ENCODE results near the genes ZAR1, DCUN1D4 and SGCB.

- PRO-cap, result no peak
- RAMPAGE, long total RNA, 4 experiments, result no peak in any of the 4 experiments
Observed at GRCh38 chr4:48489899-48490416, at the start of gene ZAR1. Gene ZAR1, plus strand, starts transcription at chr4:48490252.

DNA sequence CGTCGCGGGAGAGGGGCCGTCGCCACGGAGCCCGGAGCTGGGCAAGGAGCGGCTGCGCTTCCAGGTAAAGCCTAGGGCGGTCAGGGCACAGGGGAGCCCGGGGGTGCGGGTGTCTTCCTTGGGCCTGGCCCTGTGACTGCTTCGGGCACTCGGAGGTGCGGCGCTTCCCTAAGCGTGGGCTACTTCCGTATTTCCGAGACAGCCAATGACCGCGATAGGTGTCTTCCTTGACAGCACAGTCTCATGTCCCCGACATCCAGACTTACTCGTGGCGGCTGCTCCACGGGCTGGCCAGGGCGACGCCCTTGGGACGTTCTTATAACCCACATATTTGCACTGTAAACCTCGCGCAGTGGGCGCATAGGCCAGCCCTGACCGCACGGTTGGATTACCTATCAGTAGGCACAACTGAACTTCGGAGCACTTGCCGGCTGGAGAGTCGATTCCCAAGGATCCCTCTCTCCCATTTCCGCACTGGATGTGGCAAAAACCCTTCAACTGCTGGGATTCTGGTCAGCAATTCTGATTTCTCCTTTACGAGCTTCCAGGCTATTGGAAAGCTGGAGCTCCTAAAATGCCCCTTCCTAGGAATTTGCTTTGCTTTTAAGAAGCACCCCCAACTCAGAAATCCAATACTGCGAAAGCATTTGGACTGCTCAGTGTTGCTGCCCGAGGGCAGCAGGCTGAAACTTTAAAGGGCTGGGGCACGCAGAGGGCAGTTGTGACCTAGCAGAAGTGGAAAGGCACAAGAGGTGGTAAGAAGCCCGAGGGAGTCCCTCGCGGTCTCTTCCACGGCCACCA is 1.3 kb downstream of the ZAR1 start:
- PRO-cap, result no peak
- RAMPAGE, long total RNA, 4 experiments, result no peak in any of the 4 experiments

- PRO-cap, result no peak
- RAMPAGE, long total RNA, 4 experiments, result no peak in any of the 4 experiments
Observed at GRCh38 chr4:48728749-48729361, 51.2 kb downstream of the FRYL start.

DNA sequence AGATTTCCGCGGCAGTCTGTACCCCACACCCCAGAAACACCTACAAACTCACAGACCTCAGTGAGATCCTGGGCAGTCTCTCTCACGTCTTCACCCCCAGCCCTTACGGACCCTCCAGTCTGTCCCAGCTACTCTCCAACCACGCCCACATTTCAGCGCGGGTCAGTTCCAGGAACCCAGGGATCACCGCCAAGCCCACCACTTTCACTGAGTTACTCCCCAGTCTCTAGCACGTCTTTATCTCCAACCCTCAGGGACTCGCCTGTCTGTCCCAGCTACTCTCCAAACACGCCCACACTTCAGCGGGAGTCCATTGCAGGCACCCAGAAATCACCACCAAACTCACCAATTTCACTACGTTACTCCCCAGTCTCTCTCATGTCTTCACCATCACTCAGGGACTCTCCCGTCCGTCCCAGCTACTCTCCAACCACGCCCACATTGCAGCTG is 528.2 kb downstream of the CWH43 start:
- PRO-cap, result unidirectional peak, plus-strand start at position 257 of the sequence
- RAMPAGE, long total RNA, 4 experiments, result no peak in any of the 4 experiments

GRCh38 chr4:51842959-51844022 is at the start of gene DCUN1D4:
Gene DCUN1D4, plus strand, starts transcription at chr4:51843153.
- PRO-cap, result bidirectional peak, plus-strand start at chr4:51843131, minus-strand start at chr4:51842806; bidirectional peak, plus-strand start at chr4:51844193, minus-strand start at chr4:51843903
- RAMPAGE, long total RNA, 4 experiments, result start-site peak on the plus strand in 4 of 4 experiments, at chr4:51843150-51843195 at its widest, 28 to 119 reads per replicate

GRCh38 chr4:51844023-51845021 is 1.4 kb downstream of the DCUN1D4 start:
- PRO-cap, result bidirectional peak, plus-strand start at chr4:51844193, minus-strand start at chr4:51843903; bidirectional peak, plus-strand start at chr4:51844371, minus-strand start at chr4:51844216; bidirectional peak, plus-strand start at chr4:51844900, minus-strand start at chr4:51844722
- RAMPAGE, long total RNA, 4 experiments, result start-site peak on the plus strand in 2 of 4 experiments, at chr4:51844193-51844332 at its widest, 6 reads per replicate

DNA sequence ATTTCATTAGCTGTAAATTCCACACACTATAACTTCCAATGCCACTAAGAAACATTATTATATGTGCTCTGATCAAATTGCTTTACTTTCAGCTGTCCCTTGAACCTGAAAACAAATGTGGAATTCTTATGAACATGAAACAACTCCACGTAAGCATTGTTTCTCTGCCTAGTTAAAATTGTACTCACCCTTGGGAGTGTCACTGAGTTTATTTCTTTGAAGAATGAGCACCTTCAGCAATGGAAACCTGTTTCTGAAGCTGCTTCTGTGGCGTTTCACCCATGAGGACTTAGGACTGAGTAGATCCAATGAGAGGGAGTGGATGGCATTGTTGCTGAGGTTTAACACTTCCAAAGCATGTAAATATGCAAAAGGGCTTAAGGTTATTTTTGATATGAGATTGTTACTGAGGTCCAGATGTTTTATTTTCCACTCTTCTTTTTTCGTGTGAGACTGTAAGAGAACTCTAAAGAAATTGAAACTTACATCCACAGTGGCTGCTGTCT is 3.2 kb downstream of the LRRC66 start:
- PRO-cap, result no peak
- RAMPAGE, long total RNA, 4 experiments, result no peak in any of the 4 experiments

GRCh38 chr4:52017865-52018078 is 2.4 kb downstream of the LRRC66 start:
- PRO-cap, result no peak
- RAMPAGE, long total RNA, 4 experiments, result no peak in any of the 4 experiments

DNA sequence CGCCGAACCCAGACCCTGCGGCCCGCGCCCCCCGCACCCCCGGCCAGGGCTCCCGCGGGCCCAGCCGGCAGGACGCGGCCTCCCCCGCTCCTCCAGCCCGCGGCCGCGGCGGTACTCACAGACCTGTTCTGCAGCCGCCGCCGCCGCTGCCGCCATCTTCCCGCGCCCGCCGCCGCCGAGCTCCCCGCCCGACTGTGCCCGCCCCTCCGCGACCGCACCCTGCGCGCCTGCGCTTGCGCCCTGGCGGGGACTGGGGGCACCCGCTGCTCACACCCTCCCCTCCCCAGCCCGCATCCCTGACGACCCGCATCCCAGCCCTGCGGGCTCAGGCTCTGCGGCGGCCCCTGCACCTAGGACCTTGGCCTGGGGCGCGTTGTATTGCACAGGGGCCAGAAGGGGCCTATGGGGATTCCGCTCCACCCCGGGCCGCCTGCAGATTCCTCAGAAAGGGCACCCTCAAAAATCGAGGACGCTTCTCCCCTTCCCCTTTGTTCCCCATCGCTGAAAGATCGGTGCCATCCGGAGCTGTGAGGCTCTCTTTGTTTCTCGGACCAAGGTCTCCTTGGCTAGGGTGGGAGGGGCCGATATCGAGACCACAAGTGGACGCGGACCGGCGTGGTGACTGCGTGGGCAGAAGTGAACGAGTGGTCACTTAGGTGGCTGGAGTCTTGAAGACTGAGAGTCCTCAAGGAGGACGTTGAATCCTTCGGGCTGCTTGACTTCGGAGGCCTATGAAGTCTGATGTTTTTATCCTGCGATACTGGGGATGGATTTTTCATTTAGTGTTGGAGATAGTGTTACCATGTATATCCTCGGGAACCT is at the start of gene SGCB:
Gene SGCB, minus strand, starts transcription at position 196 of the 822 bp plus-strand sequence.
- PRO-cap, result bidirectional peak, plus-strand start at position 278 of the sequence, minus-strand start at position 196 of the sequence
- RAMPAGE, long total RNA, 4 experiments, result start-site peak on the minus strand in 4 of 4 experiments, centred at positions 172 to 186 of the sequence, 26 to 96 reads per replicate

- PRO-cap, result no peak
- RAMPAGE, long total RNA, 4 experiments, result no peak in any of the 4 experiments
Observed at GRCh38 chr4:52945514-52945801, 83.3 kb downstream of the RASL11B start.

- PRO-cap, result no peak
- RAMPAGE, long total RNA, 4 experiments, result no peak in any of the 4 experiments
Observed at GRCh38 chr4:52989781-52990156, 127.7 kb downstream of the RASL11B start.

GRCh38 chr4:53022397-53022825 is 160.3 kb downstream of the RASL11B start:
- PRO-cap, result no peak
- RAMPAGE, long total RNA, 4 experiments, result no peak in any of the 4 experiments

DNA sequence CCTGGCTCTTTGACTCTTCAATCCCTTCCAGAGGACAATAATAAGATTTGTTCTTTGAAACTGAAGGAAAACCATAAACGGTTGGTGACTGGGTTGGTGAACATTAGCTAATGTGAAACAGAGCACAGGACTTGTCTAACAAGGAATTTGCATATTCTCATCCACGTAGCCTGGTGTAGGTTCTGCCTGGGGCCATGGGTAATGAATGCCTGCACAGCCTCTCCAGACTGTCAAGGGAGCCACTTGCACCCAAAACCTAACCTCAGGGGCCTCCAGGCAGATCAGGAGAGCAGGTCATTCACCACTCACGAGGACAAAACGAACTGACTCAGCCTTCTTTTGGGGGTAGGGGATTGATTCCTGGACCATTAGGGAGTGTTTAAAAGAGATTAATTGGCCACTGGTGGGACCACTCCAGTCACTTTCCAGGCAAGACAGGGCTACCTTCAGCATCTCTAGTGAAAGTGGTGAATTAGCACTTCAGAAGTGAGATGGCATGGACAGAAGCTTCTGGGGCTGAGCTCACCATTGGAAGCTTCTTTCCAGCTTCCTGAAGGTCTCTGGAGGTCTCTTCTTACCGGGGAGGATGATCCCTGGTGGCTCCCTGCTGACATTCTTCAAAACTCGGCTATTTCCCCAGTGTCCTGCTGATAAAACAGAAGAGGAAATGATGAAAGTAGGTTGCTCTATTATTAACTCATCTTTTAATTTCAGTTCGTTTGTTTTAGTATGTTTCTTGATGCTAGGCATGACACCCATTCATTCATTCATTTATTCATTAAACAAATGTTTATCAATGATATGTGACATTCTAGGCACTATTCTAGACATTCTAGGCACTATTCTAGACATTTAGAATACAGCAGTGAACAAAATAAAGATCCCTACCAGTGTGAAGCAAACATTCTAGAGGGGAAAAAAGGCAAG is 104.5 kb upstream of the LNX1 start:
- PRO-cap, result no peak
- RAMPAGE, long total RNA, 4 experiments, result no peak in any of the 4 experiments

- PRO-cap, result no peak
- RAMPAGE, long total RNA, 4 experiments, result no peak in any of the 4 experiments
Observed at GRCh38 chr4:54059294-54059694, 5.1 kb downstream of the CHIC2 start.

DNA sequence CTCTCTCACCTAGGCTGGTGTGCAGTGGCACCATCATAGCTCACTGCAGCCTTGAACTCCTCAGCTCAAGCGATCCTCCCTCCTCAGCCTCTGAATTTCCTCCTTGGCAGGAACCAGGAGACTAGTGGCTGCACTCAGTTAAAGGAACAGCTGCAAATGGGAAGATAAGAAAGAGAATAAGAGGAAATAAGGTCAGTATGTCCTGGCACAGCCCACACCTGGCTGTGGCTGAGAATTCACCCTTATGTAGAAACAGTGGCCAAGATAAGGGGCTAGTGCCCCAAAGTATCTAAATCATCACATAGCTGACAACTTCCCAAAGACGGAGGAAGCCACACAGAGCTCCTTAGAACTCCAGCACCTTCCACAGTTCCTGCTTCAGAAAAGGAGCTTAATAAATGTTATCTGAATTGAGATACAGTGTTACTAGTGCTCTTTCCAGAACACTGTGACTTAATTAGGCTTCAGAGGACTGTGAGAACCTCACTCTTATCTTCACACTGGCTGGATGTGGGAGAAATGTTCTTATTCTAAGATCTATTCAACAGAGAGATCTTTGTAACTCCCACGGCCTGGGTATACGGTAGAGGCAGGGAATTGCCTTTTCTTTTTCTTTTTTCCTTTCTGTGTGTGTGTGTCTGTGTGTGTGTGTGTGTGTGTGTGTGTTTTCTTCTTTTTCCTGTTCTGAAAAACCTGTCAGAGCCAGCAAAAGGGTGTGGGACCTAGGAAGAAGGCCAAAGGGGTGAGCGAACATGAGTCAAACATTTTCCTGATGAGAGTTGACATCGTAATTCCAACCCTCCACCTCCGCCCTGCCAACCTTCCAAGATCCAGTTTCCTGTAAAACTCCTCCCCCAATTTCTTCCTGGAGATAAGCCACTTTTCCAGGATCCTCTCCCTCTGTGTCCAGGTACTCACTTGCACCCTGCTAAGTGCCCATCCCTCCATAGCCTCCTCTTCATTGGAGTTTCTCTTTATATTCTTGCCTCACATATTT is 2.6 kb upstream of the CHIC2 start:
- PRO-cap, result no peak
- RAMPAGE, long total RNA, 4 experiments, result no peak in any of the 4 experiments

DNA sequence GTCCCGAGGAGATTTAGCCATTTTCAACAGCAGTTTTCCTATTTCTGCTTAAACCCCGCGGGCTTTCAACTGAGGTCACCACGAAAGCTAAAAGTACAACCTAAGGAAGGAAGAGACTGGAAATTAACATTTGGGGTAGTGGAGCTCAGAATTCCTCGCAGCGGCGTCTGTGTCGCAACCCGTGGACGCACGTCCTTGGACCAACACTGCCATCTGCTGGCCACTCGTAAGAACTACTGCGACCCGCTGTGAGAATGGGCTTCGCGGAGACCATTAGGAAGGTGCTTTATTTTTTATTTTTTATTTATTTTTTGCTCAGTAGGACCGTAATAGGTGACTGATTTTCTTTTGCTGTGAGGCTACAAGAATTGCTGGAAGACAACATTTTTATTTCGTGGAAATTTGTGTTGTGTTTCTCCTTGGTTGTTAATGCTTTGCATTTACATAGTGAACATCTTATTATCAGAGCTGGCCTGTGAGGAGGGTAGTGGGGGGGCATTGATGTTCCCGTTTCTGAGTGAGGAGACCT is 5.2 kb downstream of the PDGFRA start:
- PRO-cap, result no peak
- RAMPAGE, long total RNA, 4 experiments, result no peak in any of the 4 experiments

GRCh38 chr4:54325894-54326093 is 96.7 kb downstream of the PDGFRA start:
- PRO-cap, result no peak
- RAMPAGE, long total RNA, 4 experiments, result no peak in any of the 4 experiments

GRCh38 chr4:54409229-54409864 is 180.3 kb downstream of the PDGFRA start:
- PRO-cap, result no peak
- RAMPAGE, long total RNA, 4 experiments, result no peak in any of the 4 experiments

- PRO-cap, result no peak
- RAMPAGE, long total RNA, 4 experiments, result no peak in any of the 4 experiments
Observed at GRCh38 chr4:54547604-54548085, 110.1 kb upstream of the KIT start.

- PRO-cap, result no peak
- RAMPAGE, long total RNA, 4 experiments, result no peak in any of the 4 experiments
Observed at GRCh38 chr4:55261238-55261461, 84.9 kb upstream of the SRD5A3 start.